Aorta (tissue), 1 donor: Measurements from ENCODE around the gene SGK1.

GRCh38 chr6:131947460-131948070 is 3.6 kb downstream of the CCN2 start:
- PRO-cap, result no peak

DNA sequence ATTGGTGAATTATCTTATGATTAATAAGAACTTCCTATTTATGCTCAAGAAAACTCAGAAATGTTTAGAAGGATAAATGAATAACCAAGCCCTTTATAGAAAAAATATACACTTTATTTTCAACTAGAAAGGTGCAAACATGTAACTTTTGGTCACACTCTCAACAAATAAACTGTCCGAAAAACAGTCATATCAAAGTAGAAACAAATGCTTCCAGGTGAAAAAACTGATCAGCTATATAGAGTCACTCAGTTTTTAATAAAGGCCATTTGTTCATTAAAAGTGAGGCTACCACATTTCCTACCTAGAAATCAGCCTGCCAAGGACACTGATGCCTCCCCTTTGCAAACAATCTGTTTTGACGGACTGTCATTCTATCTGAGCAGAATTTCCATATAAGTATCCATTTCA is 3.1 kb downstream of the CCN2 start:
- PRO-cap, result no peak

DNA sequence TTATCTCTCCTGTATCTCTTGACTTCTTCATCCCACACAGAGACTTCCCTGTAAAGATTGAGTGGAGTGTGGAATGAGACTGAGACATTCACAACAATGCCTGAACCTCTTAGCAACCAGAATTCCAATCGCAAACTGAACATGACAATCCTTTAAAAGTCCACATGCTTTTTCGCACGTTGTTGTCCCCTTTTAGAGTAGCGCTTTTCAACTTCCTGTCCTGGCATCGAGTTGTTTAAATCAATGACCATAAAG is 194.2 kb upstream of the CCN2 start:
- PRO-cap, result no peak

DNA sequence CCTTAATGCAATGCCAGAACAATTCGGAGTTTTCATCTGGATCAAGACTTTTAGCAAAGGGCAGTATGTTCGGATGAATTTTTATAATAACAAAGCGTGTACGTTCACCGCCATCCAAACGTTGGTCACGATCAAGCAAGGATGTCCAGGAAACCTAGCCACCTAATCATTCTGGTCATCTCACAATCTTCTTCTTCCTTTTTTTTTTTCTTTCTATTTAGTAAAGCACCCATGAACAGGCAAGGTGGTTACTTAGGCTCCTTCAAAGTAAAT is 1.1 kb downstream of the MOXD1 start:
- PRO-cap, result no peak

DNA sequence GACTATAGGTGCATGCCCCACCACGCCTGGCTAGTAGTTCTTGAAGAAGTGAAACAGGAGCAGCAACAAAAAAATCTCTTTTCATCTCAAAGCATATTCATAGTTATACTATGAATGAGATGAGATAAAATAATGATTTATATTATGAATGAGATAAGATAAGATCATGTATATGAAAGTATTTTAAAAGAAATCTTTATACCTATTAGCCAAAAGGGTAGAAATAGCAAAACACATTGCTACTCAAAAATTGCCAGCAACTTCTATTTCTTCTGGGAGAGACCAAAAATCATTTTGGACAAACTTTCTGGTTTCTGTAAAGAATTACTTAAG is 606 bp upstream of the TAAR2 start:
- PRO-cap, result no peak

DNA sequence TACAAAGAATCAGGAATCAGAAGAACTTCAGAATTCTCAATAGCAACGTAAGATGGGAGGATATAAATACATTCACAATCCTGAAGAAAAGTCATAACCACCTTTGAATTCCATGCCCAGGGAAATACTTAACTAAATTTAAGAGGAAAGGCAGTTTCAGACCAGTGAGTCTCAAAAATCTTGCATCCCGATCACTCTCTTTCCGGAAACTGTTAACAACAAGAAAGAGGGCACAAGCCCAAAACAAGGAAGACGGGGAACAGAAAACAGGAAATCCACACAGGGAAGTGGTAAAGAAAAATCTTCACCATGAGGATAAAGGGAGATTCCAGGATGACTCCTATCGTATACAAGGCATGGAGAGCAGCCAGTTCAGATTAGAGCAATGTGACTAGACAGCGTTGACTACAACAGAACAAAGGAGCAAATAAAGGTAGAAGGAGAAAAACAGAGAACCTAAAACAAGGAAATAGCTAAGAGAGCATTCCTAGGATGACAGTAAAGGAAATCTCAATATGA is 26.6 kb downstream of the VNN1 start:
- PRO-cap, result no peak

GRCh38 chr6:132764179-132764788 is 6.6 kb upstream of the VNN2 start:
- PRO-cap, result no peak

DNA sequence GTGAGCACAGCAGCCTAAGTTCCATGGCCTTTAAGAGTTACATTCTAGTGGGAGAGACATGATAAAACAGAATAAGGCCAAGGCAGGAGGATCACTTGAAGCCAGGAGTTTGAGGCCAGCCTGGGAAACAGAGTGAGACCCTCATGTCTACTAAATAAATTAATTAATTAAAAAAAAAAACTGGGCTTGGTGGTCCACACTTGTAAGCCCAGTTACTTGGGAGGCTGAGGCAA is 75.7 kb upstream of the EYA4 start:
- PRO-cap, result no peak

- PRO-cap, result no peak
Observed at GRCh38 chr6:133609395-133610086, 279.4 kb upstream of the TCF21 start.

DNA sequence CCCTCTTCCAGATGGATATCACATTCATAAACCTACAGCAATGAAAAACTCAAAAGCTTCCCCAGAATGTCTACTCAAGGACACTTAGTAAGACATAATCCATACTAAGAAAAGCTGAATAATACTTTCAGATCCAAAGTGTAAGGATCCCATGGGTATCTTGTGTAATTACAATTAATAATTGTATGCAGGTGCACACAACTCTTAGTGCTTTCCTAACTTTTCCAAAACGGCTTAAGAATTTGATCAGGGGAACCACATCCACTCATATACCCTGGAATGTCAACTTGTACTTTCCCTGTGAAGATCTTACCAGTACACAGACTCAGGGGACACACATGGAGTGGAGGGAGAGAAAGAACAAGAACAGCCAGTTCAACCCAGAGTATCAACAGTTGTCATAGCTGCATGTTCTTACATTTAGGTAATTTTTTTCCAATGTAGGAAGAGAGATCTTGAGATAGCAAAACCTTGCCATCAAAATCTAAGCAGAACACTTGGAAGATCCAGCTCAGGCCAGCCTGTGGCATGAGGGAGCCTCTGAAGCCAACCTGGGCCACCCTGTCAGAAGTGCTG is 125.0 kb upstream of the TCF21 start:
- PRO-cap, result no peak

- PRO-cap, result no peak
Observed at GRCh38 chr6:133895433-133896697, 7.0 kb downstream of the TCF21 start.

DNA sequence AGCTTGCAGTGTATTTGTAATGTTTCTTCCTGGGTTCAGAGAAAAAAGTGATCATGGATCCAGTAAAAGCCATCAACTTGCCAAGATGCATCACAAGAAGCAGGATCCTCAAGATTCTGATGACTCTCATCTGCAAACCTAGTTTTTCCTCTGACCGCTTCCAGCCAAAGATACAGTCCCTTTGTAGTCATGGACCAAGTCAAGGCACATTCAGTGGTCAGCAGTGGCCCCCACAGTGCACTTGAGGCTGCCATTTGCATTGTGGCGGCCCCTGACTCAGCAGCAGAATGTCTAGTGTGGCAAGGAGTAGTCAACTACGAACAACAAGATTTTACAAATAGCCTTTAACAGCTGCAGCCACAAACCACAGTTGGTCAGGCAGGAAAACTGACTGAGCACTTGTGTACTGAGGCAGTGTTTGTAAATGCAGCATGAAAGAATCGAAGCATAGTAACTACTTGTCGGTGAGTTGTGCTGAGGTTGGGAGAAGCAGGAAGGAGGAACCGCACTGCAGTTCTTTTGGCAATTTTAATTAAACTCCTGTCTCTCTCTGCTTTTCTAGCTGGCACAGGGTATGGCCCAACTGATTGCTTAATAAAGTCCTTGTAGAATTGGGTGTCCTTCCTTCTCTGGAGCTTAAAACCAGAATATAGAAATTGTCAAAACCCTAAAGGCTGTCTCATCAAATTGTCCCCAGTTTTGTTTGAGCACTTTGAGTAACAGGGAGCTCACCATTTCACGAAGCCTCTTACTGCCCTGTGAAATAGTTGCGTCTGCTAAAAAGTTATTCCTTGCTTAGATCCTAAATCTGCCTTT is 49.5 kb downstream of the SLC2A12 start:
- PRO-cap, result no peak

GRCh38 chr6:134113980-134114486 is 61.6 kb upstream of the SLC2A12 start:
- PRO-cap, result no peak

DNA sequence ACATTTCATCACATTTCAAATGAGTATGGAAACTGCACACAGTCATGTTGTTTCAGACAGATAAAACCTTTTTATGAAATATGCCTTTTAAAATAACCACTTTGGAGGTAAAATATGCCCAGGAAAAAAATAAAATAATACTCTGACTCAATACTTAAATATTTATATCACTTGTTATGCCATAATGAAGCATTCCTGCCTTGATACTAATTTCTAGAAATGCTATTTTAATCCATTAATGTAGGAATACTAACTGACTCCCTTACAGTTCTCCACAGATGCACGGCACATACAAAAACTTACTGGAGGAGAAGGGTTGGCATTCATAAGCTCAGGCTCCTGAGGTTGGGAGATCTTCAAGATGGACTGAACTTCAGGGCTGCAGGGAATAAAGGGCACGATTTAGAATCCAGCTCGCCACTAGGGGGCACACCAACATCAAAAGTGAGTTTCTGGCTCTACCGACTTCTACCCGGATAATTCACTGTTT is 121.3 kb upstream of the SLC2A12 start:
- PRO-cap, result no peak

DNA sequence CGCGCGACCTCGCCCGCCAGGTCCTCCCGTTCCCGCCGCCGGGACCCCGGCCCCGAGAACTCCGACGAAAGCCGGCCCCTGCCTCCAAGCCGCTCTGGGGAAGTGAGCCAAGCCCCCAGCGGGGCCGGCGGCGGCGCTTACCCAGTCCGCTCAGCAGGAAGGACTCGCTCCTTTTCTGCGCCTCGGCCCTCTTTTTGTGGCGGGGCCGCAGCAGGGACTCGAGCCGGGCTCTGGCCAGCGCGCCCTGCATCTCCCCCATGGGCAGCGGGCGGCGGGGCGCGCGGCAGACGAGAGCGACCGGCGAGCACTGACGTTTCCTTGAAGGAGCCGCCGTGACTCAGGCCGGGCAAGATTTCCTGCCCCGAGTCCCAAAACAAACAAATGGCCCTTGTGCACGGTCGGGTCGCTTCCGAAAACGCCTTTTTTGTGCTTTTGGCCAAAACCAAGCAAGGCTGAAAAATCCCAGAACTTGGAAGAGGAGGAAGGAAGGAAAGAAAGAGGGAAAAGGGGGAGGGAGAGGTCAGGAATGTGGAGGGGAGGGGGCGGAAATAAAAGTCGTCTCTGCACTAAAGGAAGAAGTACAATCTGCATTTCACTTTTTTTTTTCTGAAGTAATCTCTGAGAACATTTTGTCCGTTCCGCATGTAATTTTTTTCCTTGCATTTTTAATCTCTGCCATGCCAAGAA is 123.1 kb upstream of the SLC2A12 start:
- PRO-cap, result bidirectional peak, plus-strand start at position 286 of the sequence, minus-strand start at position 309 of the sequence

DNA sequence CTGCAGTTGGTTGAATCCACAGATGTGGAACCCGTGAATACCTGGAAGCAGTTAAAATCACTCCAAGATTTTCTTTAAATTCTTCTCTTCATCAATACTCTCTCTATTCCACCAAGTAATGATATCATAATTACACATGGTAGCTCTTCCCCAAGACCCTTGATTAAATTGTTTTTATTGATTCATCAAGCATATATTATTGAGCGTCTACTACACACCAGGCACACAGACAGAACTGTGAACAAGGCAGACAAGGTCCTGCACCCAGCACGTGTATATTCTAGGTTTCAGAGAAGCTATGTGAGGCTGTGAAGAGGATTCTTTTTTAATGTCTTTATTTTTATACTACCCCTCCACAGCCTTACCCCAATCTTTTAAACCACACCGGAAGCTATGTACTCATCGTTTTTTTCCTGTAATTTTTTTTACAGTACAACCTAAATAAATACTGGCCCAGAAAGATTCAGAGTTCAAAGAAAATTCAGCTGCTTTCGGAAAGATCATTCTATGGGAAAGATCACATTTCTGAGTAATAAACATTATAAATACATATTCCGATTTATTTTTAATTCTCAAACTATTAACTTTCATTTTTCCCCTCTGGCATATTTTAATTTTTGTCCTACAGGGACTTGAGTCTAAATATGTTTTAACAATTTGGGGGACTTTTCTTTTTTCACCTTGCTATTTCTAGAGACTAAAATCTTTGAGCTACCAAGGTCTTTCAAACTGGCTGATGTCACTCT is 10.0 kb downstream of the SGK1 start:
- PRO-cap, result no peak

- PRO-cap, result no peak
Observed at GRCh38 chr6:134317345-134318276, at the start of gene SGK1. Gene SGK1, minus strand, starts transcription at chr6:134318112.

- PRO-cap, result no peak
Observed at GRCh38 chr6:134318730-134319039, 773 bp upstream of the SGK1 start.

DNA sequence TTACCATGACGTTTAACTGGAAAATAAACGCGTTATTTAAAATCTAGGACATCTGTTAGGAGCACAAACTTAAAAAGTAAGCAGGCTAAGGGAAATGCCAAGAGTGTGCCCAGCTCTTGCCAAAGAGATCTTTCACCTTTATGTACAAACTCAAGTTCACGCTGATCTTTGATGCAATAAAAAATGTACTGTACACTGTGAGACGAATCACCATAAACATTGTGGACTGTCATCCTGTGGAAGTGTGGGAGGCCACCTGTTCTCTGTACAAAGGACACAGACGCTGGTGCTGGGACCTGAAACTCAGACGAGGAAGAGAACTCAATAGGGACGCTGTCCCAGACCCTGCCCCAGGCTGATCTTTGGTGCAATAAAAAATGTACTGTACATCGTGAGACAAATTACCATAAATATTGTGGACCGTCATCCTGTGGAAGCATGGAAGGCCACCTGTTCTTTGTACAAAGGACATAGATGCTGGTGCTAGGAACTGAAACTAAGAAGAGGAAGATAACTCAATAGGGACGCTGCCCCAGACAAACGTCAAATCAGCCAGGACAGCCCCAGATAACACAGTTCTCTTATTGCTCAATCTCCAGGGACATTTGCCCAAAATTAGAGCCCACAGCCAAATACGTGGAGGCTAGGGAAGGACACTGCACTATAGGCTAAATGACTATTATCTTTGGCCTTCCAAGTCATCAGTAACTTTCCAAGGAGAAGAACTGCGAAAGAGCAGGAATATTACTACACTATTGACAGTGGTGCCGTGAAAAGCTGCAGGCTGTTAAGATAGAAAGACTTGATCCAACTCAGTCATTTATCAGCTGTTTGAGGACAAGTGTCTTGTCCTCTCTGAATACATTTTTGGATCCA is 312.8 kb upstream of the SGK1 start:
- PRO-cap, result no peak

DNA sequence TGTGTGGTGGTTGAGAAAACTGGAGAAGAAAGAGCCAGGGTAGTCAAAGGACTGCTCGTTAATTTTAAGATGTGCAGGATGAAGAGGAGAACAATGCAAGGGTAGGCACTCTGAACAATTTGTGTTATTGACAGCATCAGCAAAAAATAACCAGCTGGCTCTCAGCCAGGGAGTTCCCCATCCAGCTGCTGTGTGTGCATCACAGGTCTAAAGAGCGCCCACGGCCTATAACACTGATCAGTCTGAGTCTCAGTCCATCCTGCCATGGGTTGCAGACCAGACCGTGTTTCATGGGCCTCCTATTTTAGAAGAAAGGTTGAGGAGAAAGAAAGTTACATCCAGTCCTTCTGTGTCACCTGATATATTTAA is 313.5 kb downstream of the ALDH8A1 start:
- PRO-cap, result no peak